Gallbladder (tissue), 1 donor: ENCODE results near the gene BTRC.

GRCh38 chr10:99658446-99659122 is 725 bp upstream of the ENTPD7 start:
- PRO-cap = unidirectional peak, minus-strand start at chr10:99658782

GRCh38 chr10:100292183-100292659 is 5.7 kb upstream of the BLOC1S2 start:
- PRO-cap = no peak

DNA sequence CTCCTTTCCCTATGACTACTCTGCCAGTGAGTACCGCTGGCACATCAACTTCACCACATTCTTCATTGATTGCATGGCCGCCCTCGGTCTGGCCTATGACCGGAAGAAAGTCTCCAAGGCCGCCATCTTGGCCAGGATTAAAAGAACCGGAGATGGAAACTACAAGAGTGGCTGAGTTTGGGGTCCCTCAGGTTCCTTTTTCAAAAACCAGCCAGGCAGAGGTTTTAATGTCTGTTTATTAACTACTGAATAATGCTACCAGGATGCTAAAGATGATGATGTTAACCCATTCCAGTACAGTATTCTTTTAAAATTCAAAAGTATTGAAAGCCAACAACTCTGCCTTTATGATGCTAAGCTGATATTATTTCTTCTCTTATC is 13.7 kb downstream of the SCD start:
- PRO-cap = no peak

DNA sequence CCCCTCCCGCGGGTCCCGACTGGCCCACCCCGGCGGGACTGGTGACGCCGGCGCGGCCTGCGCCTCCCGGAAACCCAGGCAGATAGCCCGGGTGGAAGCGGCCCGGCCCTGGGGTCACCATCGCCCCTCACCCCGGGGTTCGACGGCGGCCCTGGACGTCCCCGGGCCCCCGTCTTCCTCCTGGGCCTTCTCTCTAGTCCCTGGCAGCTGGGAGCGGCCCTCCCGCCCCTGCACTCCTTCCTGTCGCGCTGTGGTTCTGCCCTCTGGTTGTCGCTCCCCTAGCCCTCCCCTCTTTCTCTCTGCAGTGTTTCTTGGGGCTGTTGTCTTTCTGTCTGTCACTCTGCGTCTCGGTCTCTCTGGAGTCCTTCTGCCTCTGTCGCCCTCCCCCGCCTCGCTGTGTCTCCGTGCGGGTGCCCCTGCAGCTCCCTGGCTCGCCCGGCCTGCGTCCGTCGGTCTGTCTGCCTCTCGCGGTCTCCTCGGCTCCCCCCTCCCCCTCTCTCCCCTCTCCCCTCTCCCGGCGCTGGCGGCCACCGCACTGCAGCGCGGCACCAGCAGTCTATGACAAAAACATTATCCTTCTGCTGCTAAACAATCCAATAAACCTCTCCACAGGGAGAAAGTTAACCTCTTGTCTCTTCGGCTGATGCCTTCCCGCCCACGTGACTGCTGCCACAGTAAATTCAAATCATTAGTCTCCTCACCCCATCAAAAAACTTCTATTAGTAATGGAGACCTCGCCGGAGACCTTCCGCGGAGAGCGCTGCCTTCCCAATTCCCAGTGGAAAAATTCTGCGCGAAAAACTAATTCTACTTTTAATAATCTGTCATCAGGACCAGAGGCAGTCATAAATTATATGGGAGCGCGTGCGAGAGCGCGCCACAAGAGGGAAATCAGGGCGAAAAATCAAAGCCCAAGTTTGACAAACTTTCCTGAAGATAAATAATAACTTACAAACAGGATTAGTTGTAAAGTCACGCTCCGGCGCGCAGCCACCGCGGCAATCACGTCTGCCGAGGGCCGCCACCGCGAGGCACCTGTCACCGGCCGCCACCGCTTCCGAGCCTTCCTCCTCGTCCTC is 90.2 kb upstream of the PAX2 start:
- PRO-cap = no peak

GRCh38 chr10:100737195-100738140 is 7.9 kb upstream of the PAX2 start:
- PRO-cap = no peak

DNA sequence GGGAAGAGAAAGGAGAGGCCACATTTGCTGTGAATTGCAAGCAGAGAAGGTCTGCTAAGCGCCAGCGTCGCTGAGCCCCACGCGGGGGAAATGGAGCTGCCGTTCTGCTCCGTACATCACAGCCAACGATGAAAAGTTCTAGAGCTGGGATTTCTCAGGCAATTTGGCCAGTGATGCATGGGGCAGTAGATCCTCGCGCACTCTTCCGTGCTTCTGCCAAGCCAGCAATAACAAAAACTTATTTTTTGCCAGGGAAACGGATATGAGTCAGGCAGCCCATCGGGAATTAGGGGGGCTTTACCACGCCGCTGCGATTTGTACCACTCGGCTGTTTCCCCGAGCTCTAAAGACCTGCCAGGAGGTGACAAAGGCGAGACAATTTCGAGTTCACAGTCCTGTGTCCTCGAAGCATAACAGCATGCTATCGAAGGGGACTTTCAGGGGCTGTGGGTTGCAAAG is 30.0 kb upstream of the SLF2 start:
- PRO-cap = no peak

- PRO-cap = no peak
These were observed 25.9 kb upstream of the SLF2 start for GRCh38 chr10:100886810-100887237.

GRCh38 chr10:100923911-100925141 is 11.6 kb downstream of the SLF2 start:
- PRO-cap = no peak

DNA sequence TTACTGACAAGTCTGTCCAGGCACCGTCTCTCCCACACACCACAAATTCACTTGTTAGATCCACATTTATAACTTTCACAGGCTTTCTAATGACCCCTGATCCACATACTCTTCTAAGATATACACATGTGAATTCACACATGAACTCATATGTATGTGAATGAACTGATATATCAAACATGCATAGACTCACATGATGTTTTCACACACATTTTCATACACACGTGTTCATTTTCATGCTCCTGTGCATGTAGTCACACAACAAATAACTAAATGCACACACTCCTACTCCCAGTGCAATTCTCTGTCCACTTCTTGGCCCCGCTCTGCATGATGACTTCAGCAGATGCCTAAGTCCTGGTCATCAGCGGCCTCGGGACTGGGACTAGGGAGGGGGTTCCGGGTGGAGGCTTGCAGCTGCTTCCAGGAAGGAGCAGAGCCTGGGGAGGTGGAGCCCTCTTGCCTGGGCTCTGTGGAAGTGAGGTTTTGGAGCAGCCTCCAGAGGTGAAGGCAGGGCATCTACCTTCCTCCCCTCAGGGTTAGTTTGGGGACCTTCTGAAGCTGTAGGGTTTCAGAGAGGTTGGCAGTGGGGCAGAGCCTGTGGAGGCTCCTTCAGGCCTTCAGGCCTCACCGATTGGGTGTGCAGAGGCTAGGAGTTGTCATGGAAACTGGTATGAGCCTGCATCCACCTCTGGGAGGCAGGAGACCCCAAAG is 1.7 kb downstream of the LZTS2 start:
- PRO-cap = bidirectional peak, plus-strand start at position 479 of the sequence, minus-strand start at position 328 of the sequence

GRCh38 chr10:101005192-101005774 is 5.7 kb downstream of the LZTS2 start:
- PRO-cap = no peak

GRCh38 chr10:101028594-101029270 is 2.2 kb downstream of the PDZD7 start:
- PRO-cap = unidirectional peak, plus-strand start at chr10:101029013

GRCh38 chr10:101043457-101043825 is 12.4 kb downstream of the SFXN3 start:
- PRO-cap = unidirectional peak, minus-strand start at chr10:101043585

- PRO-cap = bidirectional peak, plus-strand start at chr10:101060823, minus-strand start at chr10:101060640; bidirectional peak, plus-strand start at chr10:101061242, minus-strand start at chr10:101060983
These were observed 1.2 kb upstream of the KAZALD1 start for GRCh38 chr10:101060515-101061060.

DNA sequence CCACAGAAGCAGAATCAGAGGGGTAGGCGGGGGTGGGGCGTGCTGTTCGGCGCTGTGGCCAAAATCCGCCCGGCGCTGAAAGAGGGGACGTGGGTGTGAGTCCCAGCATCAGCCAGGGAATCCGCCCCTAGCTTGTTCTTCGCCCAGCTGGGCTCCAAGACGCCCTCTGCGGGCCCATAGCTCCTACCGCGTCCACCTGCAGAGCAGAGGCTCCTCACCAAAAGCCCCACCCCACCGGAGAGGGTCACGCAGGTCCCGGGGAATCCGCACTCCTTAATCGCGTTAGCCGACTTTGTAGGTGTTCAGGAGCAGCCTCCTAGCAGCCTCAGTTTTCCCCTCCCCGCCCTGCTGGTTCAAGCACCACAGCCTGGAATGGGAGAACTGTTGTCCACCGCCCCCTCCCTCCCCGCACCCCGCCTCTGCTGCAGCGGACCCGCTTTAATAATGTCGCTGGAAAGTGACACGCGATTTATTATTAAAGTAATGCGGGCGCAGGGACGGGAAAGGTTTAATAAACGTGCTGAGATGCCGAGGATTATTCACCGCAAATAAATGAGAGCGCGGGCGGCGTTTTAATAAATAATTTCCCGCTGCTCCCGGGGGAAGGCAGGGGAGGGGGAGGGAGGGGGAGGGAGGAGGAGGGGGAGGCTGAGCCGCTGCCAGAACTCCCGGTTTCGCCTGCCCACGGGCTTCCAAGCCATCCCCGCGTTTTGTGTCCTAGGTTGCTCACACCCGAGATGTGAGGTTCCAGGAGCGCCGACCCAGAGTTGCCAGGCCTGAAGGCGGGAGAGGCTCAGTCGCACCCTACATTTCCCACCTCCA is 4.9 kb downstream of the KAZALD1 start:
- PRO-cap = bidirectional peak, plus-strand start at position 184 of the sequence, minus-strand start at position 168 of the sequence

DNA sequence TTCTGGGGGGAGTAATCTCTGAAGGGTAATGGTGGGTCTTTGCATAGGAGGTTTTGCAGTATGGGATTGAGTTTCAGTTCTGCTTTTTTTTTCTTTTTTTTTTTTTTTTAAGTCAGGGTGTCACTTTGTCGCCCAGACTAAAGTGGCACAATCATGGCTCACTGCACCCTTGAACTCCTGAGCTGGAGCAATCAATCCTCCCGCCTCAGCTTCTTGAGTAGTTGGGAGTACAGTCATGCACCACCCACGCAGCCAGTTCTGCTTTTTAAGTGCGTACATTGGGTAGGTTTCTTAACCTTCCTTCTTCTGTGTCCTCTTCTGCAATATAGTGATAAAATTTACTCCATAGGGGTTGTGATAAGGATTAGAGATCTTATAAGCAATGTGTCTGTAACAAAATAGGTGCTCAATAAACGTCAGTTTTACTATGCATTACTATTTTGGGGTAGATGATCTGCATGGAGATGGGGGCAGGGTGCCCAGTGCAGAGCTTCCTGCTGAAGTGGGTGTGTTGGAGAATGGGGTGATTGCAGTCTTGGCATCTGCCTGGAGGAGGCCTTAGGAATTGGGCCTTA is 9.6 kb downstream of the KAZALD1 start:
- PRO-cap = no peak

GRCh38 chr10:101095271-101095914 is 33.6 kb downstream of the KAZALD1 start:
- PRO-cap = no peak

DNA sequence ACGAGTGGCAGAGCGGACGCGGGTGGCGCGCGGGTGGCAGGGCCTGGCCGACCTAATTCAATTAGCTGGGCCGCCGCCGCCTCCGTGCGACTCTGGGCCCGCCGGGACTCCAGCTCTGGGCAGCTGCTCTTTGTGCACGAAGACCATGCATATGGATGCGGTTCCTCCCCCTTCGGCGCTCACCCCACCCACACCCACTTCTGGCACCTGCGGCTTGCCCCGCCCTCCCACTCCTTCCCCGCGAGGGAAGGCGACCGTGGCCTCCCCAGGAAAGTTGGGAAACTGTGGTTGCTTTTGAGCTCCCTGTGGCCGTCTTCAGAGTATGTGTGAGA is 7.6 kb upstream of the TLX1 start:
- PRO-cap = no peak

DNA sequence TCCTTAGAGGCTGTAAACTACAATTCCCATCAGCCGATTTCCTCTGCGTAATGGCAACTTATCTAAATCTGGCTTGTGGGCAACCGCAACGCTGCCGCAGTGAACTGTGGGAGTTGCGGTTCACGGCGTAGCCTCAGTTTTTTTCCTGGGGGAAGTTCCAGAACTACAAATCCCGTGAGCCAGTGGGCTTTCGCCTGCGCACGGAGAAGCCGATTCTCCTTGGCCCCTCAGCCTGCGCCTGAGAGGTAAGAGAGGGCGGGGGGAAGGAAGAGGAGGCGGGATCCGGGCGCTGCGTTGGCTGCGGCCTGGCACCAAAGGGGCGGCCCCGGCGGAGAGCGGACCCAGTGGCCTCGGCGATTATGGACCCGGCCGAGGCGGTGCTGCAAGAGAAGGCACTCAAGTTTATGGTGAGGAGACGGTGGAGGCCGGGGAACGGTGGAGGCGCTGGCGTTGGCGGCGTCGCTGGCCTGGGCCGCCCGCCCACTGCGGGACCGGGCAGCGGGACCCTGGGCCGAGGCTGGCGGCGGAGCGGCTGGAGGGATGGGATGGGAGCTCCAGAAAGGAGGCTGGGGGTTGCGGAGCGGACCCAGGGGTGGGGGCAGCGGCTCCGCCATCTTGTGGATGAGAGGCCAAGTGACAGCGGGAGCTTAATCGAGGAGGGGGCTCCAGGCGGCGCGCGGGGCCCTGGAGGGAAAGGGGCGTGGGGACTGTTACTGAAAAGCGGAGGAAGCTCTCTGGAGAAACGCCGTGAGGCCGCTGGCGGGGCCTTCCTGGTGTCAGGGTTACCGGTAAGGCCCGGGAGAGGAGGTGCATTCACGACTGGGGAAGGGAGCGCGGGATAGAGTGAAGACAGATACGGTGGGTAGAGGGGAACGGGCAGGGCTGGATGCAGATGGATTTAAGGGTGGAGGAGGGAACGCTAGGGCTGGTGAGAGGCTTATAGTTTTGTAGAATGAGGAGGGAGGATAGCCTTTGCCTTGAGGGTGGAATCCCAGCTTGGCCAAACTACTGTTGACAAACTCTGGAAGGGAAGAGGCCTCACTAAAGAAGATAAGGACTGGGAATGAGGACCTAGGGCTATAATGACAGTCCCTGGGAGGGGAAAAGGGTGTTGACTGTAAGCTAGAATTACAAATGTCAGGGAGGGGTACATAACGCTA is at the start of gene BTRC:
Gene BTRC, plus strand, starts transcription at position 344 of the 1,160 bp plus-strand sequence.
- PRO-cap = bidirectional peak, plus-strand start at position 248 of the sequence, minus-strand start at position 75 of the sequence; bidirectional peak, plus-strand start at position 812 of the sequence, minus-strand start at position 721 of the sequence

GRCh38 chr10:101566180-101567160 is 21.6 kb downstream of the POLL start:
- PRO-cap = no peak

- PRO-cap = no peak
These were observed 1.4 kb downstream of the FBXW4 start for GRCh38 chr10:101693515-101693946.